Neural crest cell (in vitro differentiated cells): Measurements from ENCODE around the gene HID1.

GRCh38 chr17:74759482-74760449 is 11.3 kb downstream of the NHERF1 start:
- PRO-cap: no peak

DNA sequence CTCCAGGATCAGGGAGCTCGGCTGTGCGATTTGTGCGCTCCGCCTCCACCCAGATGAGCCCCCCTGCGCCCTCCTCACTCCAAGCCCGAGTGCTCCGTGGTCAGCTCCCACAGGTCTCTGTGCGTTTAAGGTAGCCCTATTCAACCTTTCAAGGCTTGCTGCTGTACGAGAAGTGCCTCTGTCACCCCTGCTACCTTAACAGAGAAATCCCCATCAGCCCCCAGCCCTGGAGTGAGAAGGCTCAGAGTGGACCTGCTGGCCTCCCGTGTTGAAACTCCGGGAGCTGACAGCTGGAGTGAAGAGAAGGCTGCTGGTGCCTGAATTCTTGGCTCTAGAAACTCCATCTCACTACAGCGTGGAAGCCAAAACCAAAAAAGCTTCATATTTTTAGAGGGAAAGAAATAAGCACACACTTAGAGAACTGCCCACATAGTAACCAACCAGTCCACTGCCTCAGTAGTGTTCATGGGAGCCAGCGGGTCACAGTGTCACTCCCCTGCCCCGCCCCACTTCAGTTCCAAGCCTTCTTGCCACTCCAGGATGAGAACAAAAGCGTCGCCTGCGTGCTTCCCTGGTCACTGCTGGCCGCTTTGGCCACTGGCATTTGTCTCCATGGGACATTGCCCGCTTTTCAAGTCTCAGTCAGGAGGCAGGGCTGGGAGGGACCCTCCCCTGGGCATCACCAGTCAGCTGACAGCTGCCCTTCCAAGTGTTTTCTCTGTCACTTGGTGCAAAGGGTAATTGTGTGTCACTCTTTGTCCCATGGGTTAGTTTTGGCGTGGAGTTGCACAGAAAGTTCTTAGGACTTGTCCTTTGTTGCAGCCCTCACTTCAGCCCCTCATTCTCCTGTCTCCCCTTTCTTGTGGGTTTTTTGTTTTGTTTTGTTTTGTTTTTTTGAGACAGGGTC is 36.6 kb downstream of the TMEM104 start:
- PRO-cap: no peak

DNA sequence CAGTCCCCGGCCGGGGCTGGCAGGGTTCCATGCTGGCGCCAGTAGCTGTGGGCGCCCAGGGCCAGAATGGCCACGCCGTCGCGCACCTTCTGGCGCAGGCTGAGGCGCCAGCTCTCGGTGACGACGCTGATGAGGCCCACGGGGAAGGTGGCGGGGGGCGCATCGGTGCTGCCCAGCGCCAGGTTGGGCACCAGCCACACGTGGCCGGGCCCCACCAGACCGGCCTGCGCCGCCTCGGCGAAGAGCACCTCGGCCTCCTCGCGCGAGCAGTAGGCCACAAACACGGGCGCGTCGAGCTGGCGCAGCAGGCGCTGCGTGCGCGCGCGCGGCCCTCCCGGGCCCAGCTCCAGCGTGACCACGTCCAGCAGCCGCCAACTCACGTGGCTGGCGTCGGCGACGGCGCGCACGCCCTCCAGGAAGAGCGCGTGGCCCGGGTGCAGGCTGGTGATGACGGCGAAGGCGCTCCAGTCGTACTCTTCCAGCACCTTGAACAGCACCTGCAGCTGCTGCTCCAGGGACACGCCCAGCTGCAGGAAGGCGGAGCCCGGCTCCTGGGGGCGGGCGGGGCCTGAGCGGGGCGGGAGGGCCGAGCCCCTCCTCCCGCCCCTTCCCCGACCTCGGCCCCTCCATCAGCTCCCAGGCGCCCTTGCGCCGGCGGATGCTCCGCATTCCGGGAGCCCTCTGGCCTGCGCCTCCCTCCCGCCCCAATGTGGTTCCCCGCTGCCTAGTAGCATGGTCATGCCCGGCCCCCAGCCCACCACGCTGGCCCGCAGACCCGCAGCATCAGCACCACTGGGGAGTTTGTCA is 7.4 kb downstream of the GRIN2C start:
- PRO-cap: no peak

DNA sequence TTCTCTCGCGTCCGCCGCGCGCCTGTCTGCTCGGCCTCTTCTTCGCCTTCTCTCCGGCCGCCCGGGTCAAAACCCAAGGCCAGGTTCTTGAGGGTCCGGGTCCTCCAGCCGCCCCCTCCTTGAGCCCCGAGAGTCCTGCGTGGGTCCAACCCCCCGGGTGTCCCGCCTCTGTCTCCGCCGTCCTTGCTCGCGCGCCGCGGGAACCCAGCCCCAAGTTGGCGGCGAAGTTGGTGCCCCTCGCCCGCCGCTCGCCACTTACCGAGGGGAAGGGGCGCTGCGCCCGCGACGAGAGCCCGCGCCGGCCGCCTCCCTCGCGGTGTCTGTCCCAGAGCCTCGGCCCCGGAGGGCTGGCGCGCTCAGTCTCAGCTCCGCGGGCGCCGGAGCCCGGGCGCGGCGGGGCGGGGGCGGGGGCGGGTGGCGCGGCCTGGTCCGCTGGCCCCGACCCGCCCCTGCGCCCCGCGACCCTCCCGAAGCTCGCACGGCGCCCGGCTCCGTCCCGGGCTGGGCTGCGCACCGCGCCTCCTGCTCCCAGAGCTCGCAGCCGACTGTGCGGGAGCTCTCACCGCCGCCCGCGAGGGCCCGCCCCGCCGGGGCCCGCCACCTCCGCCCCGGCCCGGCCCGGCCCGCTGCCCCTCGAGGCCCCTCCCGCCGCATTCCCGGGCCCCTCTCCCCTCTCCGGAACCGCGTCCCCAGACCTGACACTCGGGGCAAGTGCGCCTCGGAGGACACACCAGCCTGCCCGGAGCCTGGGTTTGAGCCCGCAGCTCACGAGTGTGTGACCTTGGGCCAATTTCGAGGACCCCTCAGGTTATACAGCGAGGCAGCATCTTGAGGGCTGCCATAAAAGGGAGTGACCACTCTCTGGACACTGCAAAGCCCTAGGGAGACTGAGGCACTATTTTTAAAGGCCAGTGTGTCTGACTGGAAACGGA is 1.8 kb upstream of the GRIN2C start:
- PRO-cap: no peak

- PRO-cap: no peak
Observed at GRCh38 chr17:74883082-74883837, 10.2 kb downstream of the FADS6 start.

- PRO-cap: no peak
Observed at GRCh38 chr17:74936361-74936837, 701 bp downstream of the OTOP3 start.

DNA sequence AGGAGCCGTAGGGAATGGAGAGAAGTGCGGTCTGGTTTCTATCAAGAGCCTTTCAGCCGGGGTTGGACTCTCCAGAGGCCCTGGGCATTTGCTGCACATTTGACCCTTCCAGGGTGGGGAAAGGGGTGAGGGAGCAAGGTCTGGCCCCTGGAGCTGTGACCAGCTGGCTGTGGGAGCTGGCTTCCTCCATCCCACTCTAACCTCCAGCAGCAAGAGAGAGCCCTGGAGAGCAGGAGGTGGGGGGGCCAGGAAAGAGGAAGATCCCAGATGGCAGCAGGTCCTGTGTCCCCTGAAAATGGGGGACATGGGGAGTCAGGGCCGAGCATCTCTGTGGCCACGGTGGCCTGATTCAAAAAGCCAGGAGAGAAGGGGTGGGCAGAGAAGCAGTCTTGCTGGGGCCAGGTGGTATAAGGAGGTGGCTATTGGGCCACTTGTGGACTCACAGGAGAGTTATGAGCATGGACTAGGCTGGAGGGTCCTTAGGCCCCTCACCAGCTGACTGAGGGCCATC is 1.1 kb downstream of the HID1 start:
- PRO-cap: no peak

DNA sequence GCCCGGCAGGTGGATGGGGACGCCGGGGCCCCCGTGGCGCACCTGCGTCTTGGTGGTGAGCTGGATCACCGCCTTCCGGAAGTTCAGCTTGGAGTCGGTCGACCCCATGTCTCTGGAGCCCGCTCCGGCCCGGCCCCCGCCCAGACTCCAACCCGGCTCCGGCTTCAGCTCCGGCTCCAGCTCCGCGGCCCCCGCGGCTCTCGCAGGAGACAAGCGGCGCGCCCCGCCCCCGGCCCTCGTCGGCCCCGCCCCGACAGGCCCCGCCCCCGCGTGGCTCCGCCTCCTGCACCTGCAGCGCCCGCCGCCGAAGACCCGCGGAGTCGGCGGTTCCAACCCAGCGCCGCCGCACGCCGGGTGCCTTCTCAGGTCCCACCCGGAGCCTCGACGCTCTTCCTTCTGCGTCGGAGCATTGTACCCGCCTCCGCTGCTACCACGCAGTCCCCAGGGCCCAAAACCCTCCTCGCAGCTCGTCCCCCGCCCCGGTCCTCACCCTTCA is at the start of gene HID1:
TSS of gene HID1 (minus strand) at position 211 of the 496 bp plus-strand sequence.
- PRO-cap: bidirectional peak, plus-strand start at position 309 of the sequence, minus-strand start at position 178 of the sequence; unidirectional peak, minus-strand start at position 364 of the sequence

DNA sequence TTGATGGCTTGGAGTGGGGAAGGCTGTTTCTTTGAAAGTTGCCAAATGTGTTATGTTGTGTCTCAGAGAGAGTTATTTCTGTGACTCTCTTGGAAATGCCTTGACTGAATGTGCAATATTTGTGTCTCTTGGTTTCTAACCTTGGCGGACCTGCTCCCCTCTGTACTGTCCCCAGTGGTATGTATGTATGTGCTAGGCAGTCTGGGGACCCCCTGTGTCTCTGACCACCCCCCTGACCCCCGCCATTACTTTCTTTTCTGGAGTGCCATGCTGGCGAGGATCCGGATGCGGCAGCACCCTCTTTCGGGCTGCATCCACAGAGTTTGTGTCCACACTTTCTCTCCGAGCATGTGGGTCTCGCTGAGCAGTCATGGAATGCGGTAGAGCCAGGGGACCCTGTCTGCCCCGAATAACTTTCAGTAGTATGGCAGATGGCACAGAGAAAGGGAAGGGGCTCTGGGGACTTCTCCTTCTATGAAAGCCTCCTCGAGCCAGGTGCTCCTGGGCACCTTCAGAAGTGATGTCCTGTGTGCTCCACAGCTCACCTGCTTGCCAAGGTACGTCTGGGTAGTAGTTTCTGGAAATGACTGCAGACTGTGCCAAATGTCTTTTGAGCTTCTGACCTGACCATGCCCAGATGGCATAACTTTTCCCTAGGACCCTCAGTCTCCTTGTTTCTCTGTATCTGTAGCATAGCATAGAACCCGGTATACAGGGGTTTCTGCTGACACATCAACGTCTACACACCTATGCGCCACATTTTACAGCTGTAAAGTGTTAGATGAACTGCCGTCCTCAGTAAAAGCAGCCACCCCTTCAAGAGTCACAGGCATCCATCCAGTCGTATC is 17.1 kb downstream of the KCTD2 start:
- PRO-cap: no peak

- PRO-cap: no peak
Observed at GRCh38 chr17:75094604-75095509, 7.1 kb downstream of the SLC16A5 start.

- PRO-cap: no peak
Observed at GRCh38 chr17:75137103-75137302, 5.5 kb upstream of the NT5C start.

DNA sequence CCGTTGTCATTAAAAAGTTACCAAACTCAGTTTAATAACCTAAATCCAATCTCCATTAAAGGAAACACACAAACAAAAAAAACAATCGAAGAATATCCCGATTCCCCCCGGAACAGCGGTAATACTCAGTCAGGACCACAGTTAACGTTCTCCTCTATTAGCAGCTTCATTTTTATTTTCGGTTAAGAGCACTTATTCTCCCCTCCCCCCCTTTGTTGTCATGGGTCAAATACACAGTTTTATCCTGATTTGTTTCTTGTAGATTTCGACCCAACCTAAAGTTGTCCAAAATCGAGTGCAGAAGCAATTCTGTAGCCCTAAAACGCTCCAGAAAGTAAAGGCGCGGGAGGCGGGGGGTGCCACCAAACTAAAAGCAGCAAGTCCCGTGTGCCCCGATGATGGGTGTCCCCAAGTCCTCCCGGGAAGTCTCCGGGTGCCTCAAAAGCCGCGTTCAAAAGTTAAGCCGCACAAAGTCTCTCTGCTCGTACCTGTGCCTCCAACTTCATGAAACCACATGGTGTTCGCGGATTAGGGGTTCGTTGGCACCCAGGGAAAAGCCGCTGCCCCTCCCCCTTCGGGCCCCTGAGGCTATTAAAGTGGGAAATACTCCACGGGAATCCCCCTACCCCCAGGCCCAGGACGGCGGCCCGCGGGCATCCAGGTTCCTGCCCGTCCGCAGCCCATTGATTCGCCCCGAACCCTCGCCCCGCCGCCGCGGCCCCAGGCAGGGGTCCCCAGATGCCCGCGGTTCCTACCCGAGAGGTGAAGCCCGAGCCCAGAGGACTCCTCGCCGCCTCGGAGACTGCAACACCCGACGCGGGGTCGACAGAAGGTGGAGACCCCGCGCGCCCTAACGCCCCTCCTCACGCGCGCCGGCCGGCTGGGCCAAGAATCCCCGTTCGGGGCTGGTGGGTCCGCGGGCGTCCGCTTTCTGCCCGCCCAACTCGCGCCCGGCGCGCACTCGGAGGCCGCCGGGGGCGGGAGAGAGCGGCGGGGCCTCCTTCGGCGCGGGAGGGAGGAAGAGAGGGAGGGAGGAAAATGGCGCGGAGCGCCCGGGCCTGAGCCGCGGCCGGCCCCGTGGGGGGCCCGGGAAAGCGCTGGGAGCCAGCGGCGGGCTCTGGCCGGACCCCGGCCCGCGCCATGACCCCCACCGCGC is 754 bp downstream of the SUMO2 start:
- PRO-cap: bidirectional peak, plus-strand start at position 778 of the sequence, minus-strand start at position 804 of the sequence; bidirectional peak, plus-strand start at position 888 of the sequence, minus-strand start at position 894 of the sequence; bidirectional peak, plus-strand start at position 1,025 of the sequence, minus-strand start at position 963 of the sequence

- PRO-cap: bidirectional peak, plus-strand start at chr17:75205922, minus-strand start at chr17:75205918
Observed at GRCh38 chr17:75205829-75206299, 385 bp downstream of the NUP85 start.

GRCh38 chr17:75253328-75253790 is 8.0 kb downstream of the GGA3 start:
- PRO-cap: no peak

DNA sequence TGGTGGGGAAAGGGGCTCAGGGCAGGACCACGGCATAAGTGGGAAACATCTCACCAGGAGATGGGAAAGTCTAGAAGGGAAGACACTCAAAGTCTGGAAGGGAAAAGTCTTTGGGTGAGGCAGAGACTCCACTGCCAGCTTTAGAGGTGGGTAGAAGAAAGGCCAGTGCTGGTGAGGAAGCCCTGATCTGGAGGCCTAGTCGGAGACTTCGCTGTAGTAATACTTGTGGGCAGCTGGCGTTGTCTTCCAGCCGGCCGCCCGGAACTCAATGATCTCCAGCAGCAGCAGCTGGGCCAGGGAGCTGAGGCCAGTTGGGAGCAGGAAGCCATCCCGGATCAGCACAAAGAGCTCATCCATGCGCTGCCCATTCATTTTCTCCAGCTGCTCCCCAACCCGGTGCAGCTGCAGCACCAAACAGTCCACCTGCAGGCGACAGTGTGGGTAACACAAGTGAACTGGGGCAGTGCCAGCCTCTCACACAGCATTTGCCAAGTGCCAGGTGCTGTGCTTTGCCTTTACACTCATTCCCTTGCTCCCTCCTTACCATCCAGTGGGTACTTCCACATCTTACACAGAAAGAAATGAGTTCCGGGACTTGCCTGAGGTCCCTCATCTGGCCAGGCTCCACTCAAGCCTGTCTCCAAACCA is 4.4 kb downstream of the MIF4GD start:
- PRO-cap: no peak

DNA sequence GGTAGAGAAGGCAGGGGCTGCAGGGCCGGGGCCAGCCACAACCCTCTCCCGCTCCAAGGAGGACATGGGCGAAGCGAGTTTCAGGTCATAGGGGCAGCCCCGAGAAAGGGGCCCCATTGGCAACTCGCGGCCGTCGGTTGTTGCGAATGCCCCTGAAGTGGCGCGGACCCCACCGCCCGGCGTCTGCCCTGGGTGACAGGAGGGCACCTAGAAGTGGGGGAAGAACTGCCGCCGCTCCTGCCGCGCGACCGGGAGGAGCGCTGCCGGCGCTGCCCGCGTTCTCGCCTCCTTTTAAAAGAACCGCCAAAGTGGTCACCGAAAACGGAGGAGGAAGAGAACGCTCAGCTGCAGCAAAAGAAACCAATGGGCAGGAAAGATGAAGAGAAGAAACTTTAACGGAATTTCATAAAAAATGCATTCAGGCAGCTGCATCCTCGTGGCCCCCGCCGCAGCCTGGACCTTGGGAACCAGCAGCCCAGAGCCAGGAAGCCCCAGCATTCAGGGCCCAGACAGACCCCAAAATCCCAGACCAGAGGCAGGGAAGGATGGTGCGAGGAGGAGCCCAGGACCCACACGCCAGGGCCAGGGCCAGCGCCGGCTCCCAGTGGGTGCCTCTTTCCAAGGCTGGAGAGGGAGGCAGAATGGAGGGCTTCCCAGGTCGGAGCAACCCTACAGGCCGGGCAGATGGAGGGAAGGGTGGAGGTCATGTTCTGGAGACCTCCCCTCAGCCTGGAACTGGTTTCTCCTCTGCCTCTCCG is 780 bp upstream of the MIF4GD start:
- PRO-cap: unidirectional peak, minus-strand start at position 118 of the sequence

- PRO-cap: no peak
Observed at GRCh38 chr17:75295004-75295464, 5.8 kb upstream of the SLC25A19 start.

- PRO-cap: no peak
Observed at GRCh38 chr17:75325768-75326243, 36.6 kb upstream of the SLC25A19 start.

GRCh38 chr17:75356415-75357322 is 48.8 kb downstream of the GRB2 start:
- PRO-cap: no peak

DNA sequence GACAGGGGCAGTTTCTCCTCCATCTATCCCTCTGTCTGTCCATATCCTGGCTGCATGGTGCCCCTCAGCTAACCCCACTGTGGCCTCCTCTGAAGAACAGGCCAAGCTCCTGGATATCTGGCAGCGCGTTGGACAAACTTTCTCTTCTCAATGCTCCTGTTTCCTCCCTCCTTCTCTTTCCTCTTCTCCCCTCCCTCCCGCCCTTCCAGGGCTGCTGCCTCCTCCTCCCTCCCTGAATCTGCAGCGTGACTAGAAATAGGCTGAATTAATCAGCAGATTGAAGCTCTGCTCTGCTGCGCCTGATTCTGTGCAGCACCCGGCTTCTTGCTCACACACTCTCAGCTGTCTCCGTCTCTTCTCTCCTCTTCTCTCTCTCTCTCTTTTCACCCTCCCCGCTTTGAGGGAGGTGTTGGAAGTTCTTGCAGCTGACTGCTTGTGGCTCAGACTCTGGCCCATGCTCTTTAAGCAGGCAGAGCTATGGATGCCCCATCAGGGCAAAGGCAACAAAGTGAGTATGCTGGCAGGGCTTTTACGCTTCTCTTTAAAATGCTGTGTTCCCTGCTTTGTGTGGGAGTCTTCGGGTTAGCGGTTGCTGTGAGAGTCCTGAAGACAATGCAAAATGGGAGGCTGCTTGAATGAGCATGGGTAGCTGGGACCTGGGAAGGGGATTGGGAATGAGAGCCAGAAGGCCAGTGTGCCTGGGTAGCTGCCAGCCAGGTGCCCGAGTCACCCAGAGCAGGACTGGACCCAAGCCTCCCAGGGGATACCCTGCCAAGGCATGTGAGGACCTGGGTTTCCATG is 20.0 kb downstream of the TMEM94 start:
- PRO-cap: no peak